Tibial nerve (tissue), 3 donors: ENCODE measurements around the gene JHY.

GRCh38 chr11:121741308-121741814, 289.2 kb downstream of the SORL1 start:
- PRO-cap = no peak
- RAMPAGE, long total RNA, 3 experiments = no peak in any of the 3 experiments

DNA sequence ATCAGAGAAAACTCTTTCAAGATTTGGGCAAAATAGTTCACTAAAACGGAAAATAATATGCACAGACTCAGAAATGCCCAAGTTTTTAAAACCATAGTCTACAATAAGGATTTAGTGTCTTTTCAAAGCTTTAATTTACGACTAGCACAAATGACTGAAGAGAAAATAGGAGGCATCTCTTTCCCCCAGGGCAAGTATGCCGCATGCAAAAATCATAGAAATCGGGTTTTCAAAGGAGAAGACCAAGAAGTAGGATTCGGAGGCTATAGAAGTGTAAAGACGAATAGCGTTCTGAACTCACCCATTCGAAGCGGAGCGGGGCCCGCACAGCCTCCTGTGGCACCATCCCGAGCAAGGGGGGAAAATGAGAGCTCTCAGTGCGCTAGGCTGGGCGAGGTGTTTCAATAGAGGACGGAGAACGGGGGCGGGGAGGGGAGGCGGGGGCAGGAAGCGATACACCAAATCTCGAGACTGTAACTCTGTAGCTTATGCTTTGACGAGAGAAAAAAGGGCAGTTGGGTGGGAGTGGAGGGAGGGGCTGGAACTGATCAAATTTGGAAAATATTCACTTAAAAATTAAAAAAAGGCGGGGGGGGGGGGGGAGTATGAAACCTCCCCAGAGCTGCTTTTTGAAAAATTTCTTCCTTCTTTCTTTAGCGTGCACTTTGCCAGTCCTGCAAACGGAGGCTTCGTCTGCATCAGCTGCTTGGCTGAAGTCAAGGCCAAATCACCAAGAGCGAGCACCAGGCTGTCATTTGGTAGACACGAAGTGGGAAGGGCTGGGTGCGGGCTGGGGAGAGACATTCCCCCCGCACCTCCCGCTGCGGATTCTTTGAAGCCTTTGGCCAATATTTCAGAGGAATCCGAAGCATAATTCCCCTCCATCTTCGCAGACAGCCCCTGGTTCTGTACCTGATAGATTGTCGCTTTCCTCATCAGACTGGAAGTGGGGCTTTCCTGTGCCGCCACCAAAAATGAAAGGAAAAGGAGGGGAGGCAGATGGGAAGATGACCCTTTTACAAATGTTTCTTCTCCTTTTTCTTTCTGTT, 15.6 kb downstream of the BLID start:
- PRO-cap = bidirectional peak, plus-strand start at position 761 of the sequence, minus-strand start at position 403 of the sequence
- RAMPAGE, long total RNA, 3 experiments = start-site peak on the minus strand in 3 of 3 experiments, centred at positions 351 to 786 of the sequence, 19 to 93 reads per replicate

DNA sequence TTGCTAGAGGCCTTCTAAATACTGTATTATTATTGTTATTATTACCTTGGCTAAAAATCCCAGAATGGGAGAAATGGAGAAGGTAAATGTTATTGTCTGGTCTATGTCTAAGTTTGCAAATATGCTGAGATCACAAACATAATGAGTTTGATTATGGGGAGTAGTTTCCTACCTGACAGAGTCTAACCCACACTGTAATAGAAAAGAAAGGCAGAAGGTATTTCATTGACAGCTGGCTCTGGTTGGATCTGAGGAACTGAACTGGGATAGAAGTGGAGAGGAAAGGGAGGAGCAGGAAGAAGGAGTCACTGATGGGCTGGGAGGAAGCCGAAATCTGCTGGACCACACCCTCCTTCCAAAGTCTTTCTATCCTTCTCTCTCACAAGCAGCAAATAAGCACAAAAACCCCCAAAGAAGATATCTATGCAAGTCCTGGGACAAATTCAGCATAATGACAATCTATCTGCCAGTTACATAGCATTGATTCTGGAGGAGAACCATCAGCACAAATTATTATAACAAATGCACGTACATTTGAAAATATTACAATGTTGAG, 11.7 kb downstream of the BLID start:
- PRO-cap = no peak
- RAMPAGE, long total RNA, 3 experiments = no peak in any of the 3 experiments

GRCh38 chr11:122156136-122156673, 40.2 kb upstream of the BLID start:
- PRO-cap = no peak
- RAMPAGE, long total RNA, 3 experiments = no peak in any of the 3 experiments

DNA sequence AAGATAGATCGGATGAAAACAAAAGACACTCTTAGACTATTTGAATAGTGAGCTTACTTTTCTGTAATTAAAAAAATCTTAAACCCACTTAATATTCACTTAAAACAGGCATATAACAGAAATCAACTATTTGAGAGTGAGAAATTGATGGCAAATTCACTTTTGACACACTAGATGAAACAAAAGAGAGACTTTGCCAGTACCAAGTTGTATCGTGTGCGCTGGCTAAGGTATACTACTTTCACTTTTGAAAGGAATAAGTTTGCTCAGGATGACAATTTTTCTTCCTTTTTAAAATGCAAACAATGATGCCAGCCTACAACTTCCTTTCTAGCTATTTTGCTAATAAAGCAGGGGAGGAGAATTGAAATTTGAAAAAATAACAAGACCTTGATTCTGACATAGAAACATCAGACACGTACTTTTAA, 41.5 kb upstream of the BLID start:
- PRO-cap = no peak
- RAMPAGE, long total RNA, 3 experiments = no peak in any of the 3 experiments

GRCh38 chr11:122320279-122320660, 204.3 kb upstream of the BLID start:
- PRO-cap = no peak
- RAMPAGE, long total RNA, 3 experiments = no peak in any of the 3 experiments

- PRO-cap = no peak
- RAMPAGE, long total RNA, 3 experiments = no peak in any of the 3 experiments
Observed at GRCh38 chr11:122675168-122675823, 19.8 kb downstream of the UBASH3B start.

DNA sequence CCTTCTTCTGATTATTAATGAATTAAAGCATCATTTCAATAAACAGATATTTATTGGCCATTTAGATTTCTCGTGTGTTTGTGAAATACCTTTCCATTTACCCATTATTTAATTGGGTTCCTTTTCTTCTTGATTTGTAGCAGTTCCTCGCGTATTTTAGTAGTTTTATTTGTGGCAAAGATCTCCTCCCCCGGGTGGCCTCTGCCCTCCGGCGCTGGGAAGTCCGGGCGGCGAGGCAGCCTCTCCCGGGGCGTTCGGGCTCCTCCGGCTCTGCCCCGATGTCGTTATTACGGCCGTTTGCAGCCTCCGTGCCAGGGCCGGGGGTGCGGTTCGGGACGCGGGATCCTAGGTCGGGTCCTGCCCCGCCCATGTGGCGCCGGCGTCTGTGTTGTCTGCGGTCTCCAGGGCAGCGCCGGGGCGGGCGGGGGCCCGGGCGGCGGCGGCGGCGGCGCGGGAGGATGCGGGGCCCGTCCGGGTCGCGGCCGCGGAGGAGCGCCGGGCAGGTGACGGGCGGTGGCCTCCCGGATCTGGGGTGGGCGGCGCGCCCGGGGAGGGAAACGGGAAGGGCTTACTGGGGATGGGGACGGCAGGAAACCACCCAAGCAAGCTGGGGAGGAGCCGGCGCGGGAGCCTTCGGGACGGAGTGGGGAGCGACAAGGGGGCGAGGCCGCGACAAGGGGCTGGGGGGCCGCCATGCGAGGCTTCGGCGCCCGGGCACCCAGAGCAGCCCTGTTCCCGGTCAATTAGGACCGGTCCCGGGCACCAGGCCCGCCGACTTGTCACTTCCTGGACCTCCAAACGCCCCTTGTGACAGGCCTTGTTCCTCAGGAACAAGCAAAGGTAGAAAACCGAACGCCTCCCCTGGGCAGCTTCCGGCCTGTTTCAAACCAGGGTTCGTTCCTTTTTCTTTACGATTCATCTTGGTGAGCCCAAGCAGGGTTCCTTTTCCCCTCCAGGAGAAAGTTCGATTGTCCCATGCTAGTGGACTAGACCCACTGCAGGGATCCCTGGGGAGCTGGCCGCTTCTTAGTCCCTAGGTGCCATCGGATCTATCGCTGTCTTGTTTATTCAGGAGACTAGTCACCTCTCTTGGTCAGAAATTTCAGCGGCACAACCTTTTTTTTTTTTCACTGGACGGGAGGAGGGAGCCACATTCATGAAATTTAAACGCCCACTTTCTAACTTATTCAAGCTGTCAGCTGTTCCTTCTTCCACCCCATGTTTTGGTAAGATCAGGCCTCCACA, at the start of gene JHY:
TSS of gene JHY (plus strand) at position 290 of the 1,245 bp plus-strand sequence.
- PRO-cap = unidirectional peak, plus-strand start at position 432 of the sequence; unidirectional peak, plus-strand start at position 474 of the sequence; bidirectional peak, plus-strand start at position 636 of the sequence, minus-strand start at position 529 of the sequence
- RAMPAGE, long total RNA, 3 experiments = start-site peak on the plus strand in 2 of 3 experiments, centred at positions 448 to 450 of the sequence, 24 to 92 reads per replicate

DNA sequence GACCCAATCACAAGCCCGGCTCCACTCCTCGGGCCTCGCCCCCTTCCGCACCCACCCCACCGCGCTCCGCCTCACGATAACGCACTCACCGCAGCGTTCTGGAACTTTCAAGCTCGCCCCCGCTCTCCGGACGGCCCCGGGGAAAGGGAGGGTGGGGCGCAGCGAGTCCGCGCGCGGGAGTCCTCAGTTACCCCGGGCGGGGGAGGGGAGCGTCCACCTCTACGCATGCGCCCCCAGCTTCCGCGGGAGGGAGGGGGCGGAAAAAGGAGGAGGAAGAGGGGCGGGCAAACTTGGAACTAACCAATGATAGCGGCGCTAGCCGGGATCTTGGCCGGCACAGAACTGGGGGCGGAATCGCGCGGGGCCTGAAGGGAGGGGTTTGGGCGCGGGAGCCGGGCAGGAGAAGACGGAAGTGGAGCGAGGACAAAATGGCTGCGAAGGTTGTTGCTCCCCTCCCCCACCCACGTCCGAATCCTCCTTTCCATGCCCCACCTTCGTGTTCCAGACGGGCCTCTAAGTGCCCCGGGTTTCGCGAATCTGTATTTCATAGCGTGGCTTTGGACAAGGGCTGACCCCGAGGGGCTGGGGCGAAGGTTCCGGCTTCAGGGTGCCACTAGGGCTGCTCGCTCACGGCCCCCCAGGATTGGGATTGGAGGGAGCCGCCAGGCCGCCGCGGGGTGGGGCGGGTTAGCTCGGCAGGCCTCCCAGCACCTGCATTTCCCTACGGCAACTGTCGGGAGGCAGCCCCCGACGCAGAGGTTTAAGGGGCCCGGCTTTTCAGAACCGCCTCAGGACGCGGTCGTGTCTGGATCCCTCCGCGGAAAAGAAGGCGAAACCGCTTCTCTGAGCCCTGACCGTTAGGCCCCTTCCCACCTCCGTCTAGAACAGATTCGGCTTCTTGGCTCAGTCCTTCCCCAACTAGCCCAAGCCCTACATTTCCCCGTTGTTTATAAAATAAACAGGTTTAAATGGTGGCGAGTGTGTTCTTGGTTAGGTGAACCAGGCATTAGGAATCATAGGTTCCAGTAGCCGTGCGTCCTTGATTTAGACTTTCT, 649 bp upstream of the HSPA8 start:
- PRO-cap = bidirectional peak, plus-strand start at position 84 of the sequence, minus-strand start outside the sequence; bidirectional peak, plus-strand start at position 399 of the sequence, minus-strand start at position 235 of the sequence; unidirectional peak, plus-strand start at position 642 of the sequence; bidirectional peak, plus-strand start at position 796 of the sequence, minus-strand start at position 735 of the sequence
- RAMPAGE, long total RNA, 3 experiments = start-site peak on the plus strand in 3 of 3 experiments, centred at positions 387 to 398 of the sequence, 15 to 21 reads per replicate

DNA sequence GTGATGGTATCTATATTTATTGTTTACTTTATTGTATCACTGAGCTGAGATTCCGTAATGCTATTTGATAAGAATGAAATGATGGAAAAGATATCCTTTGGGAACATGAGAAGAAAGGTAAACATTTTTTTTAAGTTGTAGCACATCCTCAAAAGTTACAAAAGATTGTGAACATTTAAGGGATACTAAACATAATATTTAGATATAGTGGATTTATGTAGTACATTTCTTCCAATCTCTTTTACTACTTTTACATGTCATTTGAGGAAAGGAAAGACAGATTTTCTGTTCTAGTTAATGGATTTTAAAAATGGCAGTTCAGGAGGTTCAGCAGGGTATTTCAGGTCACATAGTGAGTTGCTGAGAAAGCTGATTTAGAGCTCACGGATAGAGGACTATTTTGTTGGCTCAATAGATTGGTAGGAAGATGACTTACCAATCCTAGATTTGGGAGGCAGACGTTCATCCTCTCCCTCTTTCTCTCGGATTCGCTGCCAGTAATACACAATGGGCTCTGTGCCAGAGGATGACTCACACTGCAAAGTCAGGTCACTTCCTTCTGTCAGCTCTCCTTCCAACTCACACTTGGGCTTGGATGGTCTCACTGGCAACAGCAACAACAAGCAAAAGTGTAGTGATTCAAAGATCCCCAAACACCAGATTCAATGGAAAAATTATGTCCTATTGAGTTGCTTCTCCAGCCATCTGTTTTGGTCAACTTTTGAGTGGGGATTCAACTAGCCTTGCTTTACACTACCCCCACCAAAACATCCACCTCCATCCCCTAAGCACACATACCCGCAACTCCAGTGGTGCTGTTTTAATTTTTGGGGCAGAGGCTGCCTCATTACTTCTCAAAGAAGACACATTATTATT, 21.5 kb upstream of the HSPA8 start:
- PRO-cap = no peak
- RAMPAGE, long total RNA, 3 experiments = no peak in any of the 3 experiments

GRCh38 chr11:123100314-123101001, 38.5 kb upstream of the HSPA8 start:
- PRO-cap = no peak
- RAMPAGE, long total RNA, 3 experiments = no peak in any of the 3 experiments

GRCh38 chr11:123137920-123138445, 57.1 kb downstream of the CLMP start:
- PRO-cap = no peak
- RAMPAGE, long total RNA, 3 experiments = no peak in any of the 3 experiments

GRCh38 chr11:123146756-123147226, 48.3 kb downstream of the CLMP start:
- PRO-cap = no peak
- RAMPAGE, long total RNA, 3 experiments = start-site peak on the minus strand in 1 of 3 experiments, at chr11:123146751-123146877 at its widest, 10 reads per replicate

DNA sequence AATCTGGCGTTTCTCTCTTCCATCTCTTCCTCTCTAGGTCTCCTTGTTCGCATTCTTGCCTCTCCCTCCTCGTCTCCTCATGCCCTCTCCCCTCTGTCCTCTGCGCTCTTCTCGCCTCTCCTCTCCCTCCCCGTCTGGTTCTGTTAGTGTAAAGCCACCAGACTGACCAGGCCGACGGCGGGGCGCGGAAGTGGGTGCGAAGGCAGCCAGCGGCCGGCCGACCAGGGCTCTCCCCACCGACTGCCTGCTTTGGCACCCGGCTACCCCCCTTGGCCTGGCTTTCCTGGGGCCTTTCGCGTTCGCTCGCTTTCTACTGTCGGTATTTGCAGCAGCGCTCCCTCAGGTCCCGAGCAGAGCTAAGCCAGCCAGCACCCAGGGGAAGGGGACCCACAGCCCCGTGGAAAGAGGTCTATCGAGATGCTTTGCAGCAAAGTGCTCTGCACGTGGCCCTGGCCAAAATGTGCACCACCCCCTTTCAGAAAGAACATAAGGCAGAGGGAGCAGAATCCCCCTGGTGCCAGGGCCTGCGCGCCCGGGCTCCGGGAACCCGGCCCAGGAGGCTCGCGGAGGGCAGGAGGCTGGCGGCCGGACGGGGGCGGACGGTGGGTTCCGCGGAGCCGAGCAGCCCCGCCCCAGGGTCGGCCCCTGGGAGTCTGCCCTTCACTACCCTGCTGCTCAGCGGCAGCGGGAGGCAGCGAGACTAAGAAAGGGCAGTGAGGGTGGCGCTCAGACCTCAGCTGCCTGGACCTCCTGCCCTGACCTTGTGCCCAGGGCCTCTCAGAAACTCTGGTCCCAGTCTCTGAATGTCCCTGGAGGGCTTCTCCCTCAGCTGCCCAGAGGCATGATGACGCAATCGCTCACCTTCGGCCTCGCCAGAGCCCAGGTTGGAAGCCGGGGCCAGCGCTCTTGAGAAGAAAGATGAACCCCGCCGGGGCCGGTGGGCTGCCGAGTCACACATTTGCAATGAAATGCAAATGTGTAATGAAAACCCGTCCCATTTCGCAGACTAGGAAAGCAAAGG, 900 bp upstream of the CLMP start:
- PRO-cap = unidirectional peak, minus-strand start at position 136 of the sequence
- RAMPAGE, long total RNA, 3 experiments = start-site peak on the minus strand in 1 of 3 experiments, centred at position 114 of the sequence, 6 reads per replicate

DNA sequence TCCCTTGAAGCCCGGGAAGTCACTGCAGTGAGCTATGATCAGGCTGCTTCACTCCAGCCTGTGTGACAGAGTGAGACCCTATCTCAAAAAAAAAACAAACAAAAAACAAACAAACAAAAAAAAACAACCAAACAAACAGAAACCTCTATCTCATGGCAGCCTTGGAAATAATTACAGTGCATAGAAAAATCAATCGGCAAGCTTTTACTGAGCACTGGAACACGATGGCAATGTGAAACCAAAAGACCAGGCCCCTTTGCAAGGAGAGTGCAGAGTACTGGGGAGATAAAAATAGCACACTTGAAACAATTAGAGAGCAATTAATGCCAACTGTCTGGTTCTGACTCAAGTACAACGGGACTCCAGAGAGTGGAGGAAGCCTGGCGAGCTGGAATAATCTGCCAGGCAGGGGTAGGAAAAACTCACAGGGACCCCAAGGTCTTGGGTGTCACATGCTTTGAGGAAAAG, 112.9 kb upstream of the CLMP start:
- PRO-cap = no peak
- RAMPAGE, long total RNA, 3 experiments = no peak in any of the 3 experiments

- PRO-cap = no peak
- RAMPAGE, long total RNA, 3 experiments = no peak in any of the 3 experiments
Observed at GRCh38 chr11:123314543-123315417, 115.3 kb upstream of the GRAMD1B start.

- PRO-cap = no peak
- RAMPAGE, long total RNA, 3 experiments = no peak in any of the 3 experiments
Observed at GRCh38 chr11:123362703-123363930, 67.0 kb upstream of the GRAMD1B start.

GRCh38 chr11:123364061-123364520, 66.0 kb upstream of the GRAMD1B start:
- PRO-cap = no peak
- RAMPAGE, long total RNA, 3 experiments = no peak in any of the 3 experiments

DNA sequence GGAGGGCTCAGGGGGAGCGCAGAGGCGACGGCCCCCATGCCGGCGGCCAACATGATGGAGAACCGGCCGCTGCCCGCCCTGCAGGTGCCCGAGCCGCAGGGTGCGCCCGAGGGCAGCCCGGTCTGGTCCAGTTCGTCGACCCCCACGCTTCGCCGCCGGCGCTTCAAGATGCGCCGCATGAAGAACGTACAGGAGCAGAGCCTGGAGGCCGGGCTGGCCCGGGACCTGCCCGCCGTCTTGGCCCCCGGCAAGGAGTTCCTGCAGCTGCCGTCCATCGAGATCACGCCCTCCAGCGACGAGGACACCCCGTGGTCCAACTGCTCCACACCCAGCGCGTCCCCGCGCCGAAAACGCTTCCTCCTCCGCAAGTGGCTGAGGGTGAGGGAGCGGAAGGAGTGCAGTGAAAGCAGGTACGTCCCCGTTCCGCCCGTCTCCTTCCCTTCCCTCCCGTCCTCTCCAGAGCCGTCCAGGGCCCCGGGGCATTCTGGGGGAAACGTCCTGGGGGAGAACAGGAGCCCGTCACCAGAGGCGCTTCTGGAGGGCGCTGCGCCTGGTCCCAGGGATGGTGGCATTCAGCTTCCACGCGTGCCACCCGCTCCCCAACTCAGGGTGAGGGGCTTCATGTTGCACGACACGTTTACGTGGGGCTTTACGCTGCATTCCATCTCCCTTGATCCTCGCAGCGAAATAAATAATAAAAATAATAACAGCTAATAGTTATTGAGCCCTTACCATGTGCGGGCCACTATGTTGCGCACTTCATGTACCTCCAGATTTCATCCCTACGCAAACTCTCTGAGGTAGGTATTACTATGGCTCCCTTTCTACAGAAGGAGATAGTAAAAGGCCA, 913 bp downstream of the GRAMD1B start:
- PRO-cap = bidirectional peak, plus-strand start at position 375 of the sequence, minus-strand start at position 239 of the sequence; unidirectional peak, minus-strand start at position 456 of the sequence
- RAMPAGE, long total RNA, 3 experiments = no peak in any of the 3 experiments

DNA sequence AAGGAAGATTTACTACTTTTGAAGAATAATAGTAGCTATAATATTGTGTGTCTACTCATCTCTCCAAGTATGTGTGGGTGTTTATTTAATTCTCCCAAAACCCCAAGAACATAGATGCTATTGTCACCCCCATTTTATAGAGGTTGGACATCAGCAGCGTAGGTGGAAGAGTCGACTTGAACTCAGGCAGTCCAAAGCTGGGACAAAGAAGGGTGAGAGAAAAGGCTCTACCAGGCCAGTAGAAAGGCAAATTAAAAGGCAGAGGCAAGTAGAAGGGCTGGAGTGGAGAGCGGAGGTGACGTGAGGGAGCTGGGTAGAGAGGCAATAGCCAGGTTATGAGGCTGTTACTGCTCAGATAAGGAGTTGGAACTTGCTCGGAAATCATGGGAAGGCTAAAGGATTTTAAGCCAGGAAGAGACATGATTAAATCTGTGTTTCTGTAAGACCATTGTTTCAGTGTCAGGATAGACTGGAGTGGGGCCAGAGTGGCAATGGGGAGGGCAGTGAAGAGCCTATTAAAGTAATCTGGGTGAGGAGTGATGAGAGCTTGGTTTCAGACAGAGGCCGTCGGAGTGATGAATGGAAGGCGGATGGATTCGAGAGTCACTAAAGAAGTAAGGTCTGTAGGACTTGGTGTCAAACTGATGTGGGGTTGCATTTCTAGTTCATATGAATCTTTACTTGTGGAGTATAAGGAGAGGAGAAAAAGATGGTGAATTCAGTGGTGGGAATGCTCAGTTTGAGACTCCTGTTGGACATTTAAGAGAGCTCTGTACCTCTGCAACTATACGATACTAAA, 39.0 kb downstream of the GRAMD1B start:
- PRO-cap = no peak
- RAMPAGE, long total RNA, 3 experiments = no peak in any of the 3 experiments